Skin of body (tissue), 2 donors: ENCODE measurements around a stretch of chr2.

DNA sequence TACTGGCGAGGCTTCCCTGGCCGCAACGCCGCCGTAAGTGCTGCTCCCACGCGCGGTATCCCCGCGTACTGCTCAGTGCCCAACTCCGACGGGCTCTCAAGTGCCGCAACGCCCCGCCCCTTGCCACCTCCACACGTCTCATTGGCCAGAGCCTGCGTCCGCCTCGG, 1.1 kb upstream of the UGP2 start:
- RAMPAGE, long total RNA = no peak

GRCh38 chr2:63855859-63856630, 14.3 kb downstream of the UGP2 start:
- RAMPAGE, long total RNA = no peak

DNA sequence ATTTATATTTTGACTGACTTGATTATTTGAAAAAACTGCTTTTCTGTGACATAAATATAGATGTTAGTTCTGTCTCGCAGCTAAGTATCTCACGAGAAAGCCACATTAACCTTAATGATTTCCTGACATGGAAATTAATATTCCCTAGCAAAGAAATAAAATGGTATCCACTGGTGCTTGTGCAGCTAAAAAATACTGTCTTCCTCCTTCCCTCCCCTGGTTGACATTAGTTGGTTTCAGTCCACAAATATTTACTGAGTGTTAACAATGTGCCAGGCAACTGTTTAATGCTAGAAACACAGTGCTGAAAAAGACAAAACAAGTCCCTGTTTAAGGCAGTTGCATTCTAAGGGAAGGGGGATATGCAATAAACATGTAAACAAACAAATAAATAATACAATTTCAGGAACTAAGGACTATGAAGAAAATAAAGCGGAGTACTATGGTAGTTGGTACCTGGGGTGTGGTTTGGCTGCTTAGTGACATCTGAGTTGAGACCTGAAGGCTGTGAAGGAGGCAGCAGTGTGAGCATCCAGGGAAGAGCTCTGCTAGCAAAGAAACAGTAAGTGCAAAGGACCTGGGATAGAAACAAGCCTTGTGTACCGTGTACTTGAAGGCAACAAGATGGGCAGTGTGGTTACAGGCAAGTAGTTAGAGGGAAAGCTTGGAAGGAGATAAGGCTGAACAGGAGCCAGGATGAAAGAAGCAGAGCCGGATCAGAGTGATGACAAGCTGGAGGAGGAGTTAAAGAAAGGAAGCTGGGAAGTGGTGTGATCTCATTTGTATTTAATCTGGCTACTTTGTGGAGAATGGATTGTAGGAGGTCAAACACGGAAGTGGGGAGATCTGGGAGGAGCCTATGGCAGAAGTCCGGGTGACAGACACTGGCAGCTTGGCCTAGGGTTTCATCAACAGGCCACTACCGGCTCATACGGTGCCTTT, 44.5 kb upstream of the VPS54 start:
- RAMPAGE, long total RNA = no peak

DNA sequence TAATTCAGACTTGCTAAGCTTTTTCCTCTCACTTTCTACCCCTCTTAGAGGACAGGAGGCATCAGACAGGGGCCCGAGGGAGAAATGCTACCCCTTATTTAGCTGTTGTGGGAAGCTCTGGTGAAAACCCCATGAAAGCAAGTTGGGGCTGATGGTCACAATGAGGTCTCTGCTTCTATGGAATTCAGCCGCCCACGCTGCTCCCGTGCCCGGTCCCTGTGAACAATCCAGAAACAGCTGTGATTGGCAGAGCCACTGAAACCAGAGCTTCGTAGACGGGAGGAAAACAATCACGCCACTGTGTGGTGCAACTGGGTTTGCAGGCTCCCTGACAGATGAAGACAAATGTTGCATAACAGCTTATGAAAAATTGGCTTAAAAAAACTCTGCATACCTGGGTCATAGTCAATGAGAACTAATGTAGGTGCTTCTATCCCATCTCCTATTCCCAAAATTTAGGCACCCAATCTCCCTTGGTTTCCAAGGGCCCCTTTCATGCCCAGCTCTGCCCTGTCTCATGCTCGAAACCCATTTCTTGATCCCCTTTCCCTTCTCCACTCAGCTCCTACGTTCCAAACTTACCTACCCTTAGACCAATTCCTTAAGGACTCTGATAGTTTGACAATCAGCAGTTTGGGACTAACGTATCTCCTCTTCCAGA, 141.6 kb upstream of the LGALSL start:
- RAMPAGE, long total RNA = no peak

- RAMPAGE, long total RNA = no peak
These were observed 121.9 kb upstream of the LGALSL start for GRCh38 chr2:64331978-64332550.

- RAMPAGE, long total RNA = no peak
These were observed 53.3 kb upstream of the LGALSL start for GRCh38 chr2:64400622-64401169.

DNA sequence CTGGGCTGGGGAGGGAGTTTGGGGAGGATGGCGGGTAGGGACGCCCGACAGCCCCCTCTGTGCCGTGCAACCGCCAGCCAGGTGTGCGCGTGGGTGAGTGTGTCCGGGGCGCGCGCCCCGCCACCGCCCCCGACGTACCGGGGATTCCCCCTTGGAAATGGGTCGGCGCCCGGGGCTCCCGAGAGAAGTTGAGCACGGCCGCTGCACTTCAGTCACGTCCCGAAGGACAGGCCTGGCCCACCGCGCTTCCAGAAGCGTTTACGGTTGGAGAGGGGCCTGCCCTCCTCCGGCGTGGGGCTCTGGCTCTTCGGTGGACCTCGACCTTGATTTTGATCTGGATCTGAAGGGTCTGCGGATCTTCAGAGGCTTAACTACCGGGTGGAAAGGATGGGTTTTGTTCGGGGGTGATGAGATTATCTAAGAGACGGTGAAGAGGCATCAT, 843 bp downstream of the LGALSL start:
- RAMPAGE, long total RNA = no peak

- RAMPAGE, long total RNA = no peak
These were observed 21.2 kb upstream of the AFTPH start for GRCh38 chr2:64502837-64503507.

DNA sequence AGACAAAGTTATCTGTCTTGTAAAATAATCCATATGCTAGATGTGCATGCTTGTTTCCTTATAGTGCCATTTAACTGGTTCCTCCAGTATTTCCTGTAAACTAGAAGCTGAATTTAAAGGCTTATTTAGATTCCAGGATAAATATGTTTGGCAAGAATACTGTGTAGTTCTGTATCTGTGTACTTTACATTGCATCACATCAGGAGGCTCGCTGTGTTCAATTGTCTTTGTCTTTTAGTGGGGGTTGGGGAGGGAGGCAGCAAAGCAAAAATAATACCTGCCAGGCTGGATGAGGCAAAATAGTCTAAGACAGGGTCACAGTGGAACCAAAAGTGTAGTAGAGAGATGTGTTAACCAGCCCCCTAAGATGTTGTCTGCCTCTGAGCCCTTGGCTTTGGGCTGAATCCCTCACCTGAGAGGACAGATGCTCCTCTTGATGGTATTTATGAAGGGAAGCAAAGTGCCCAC, 7.5 kb upstream of the AFTPH start:
- RAMPAGE, long total RNA = no peak

- RAMPAGE, long total RNA = no peak
These were observed 1.3 kb upstream of the AFTPH start for GRCh38 chr2:64522767-64523324.

GRCh38 chr2:64678718-64679104, 25.0 kb upstream of the SERTAD2 start:
- RAMPAGE, long total RNA = no peak

DNA sequence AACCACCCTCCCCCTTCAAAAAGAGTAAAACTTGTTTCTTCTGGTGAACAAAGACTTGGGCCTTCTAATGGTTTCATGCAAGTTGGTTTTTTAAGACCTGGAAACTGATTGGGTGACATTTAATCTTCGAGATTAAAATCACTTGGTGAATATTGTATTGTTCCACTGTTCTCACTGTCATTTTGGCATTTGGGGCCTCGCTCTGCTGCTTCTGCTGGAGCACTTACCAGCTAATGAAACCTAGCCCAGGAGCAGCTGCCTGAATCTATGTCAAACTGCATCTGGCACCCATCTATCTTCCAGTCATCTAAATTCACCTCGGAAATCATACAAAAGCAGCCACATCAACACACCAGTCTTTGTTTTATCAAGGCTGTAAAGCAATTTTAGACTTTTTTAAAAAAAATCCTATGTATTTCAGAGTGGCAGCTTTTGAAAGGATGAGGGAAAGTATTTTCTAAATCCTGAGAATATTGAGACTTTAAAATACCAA, 26.0 kb upstream of the SERTAD2 start:
- RAMPAGE, long total RNA = no peak

DNA sequence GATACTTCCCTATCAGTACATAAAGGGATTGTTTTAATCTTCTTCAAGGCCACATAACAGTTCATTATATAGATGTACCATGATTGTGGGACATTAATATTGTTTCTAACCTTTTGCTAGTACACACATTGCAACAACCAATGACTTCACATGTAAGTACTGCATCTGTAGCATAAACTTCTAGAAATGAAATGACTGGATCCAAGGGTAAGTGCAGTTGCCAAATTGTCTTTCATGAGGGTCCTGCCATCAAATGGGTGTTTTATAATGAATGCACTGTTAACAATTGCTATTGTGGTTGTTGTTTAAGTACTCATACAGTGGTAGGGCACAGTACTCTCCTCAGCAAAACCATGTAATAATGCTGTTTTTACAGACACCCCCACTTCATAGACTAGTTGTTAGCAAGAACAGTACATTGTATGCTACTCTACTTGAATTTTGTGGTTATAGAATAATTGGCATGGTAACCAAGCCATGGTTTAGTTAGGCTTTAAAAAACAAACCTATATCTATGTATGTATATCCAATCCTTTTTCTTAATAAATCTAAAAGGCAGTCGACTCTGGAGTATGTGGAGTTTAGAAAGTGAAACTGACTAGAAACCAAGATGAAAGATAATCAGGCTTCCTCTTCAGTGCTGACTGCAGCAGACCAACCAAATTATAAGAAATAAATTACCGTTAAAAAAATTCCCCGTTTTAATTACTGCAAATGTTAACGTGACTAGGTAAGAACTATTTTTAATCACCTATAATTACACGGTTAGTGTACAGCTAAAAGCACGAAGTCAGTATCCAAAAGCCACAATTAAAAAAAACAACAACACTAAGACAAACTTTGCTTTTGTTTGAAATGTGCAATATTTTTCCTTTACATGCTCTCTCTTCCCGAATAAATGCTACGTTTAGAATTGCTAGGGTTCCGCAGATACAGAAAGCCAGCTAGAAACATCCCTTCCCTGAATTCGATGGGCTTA, 113.2 kb upstream of the SERTAD2 start:
- RAMPAGE, long total RNA = no peak

DNA sequence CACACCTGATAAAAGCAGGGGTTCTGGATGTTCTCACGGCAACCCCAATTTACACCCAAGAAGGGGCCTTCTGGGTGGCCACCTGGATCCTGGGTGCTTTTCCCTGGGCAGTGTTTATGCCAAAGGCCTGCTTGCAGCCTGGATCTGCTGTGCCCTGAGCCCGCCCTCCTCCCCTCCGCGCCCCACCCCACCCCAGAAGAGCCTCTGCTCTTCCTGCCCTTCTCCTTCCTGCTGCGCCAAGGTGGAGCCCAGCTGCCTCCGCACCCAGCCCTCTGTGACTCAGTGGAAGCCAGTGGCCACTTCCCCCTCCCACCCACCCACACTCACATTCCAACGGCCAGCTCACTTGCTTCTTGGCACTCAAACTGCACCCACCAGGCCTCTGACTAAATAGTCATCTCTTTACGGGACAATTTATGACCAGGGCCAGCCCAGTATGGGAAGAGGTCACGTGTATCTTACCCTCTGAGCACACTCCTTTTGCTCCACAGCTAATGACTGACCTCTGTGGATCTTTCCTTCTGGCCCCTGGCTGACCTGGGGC, 150.4 kb upstream of the SLC1A4 start:
- RAMPAGE, long total RNA = no peak

DNA sequence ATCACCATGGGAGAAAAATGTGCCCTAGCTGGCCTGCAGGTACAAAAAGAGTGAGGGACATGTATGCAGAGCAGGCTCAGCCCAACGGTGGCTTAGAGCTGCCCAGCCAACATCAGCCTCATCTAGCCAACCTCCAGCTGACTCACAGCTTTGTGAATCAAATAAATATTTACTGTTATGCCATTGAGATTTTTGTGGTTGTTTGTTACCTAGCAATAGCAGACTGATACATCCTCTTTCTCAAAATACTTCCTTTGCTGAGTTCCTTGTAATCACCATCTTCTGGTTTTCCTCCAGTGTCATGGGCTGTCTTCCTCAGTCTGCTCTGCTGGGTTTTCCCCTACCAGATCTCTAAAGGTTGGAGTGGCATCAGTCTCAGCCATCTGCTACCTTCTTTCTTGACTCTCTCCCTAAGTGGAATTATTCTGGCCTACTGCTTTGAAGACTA, 126.6 kb upstream of the SLC1A4 start:
- RAMPAGE, long total RNA = no peak

DNA sequence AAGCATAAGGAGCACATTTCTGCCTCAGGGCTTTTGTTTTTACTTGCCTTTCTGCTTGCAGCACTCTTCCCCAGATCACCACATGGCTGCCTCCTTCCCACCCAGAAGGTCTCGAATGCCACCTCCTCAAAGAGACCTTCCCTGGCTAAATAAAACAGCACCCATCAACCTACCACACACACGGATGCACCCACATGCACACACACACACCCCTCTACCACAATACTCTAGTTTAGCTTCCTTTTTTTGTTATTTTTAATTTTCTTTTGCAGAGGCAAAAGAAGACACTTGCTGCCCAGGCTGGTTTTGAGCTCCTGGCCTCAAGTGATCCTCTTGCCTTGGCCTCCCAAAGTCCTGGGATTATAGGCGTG, 125.7 kb upstream of the SLC1A4 start:
- RAMPAGE, long total RNA = no peak

DNA sequence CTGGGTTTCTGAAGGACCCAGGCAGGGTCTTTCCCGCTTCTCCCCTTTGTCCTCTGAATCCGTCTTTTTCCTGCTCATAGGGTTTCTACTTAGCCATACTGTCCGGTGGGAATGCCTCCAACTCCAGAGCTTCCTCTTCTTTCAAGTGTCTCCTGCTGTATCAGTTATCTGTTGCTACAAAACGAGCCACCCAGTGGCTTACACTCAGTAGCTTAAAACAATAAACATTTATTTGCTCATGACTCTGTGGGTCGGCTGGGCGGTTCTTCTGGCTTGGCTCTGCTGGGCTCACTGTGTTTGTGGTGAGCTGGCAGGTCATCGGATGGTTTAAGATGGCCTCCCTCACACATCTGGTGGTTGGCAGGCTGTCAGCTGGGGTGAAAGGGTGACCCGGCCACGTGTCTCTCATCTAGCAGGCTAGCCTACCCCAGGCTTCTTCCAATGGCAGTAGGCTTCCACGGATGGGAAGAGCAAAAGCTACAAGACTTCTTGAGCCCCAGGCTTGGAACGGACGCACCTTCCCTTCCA, 122.4 kb upstream of the SLC1A4 start:
- RAMPAGE, long total RNA = no peak

DNA sequence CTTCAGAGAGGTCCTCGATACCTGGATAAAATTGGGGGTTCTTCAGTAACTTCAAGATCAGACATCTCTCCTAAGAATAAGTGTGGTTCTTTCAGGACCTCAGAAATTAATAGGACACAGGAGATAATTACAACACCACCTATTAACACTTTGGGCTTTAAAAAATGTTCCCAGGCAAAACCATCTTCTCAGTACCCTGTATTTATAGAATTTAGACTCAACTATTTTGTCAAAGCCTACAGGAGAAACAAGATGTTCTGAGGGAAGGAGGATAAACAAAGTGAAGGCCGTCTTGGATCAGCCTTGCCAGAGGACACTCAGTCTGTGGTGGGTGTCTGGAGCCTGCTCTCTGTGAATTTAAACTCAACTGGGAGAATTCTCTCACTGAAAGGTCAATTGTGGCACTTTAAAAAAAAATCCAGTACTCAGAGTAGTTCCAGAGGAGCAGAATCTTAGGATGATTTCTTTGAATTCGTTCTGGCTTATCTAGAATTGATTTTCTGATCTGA, 28.4 kb upstream of the SLC1A4 start:
- RAMPAGE, long total RNA = no peak

- RAMPAGE, long total RNA = no peak
These were observed 1.8 kb upstream of the SLC1A4 start for GRCh38 chr2:64987170-64988070.

DNA sequence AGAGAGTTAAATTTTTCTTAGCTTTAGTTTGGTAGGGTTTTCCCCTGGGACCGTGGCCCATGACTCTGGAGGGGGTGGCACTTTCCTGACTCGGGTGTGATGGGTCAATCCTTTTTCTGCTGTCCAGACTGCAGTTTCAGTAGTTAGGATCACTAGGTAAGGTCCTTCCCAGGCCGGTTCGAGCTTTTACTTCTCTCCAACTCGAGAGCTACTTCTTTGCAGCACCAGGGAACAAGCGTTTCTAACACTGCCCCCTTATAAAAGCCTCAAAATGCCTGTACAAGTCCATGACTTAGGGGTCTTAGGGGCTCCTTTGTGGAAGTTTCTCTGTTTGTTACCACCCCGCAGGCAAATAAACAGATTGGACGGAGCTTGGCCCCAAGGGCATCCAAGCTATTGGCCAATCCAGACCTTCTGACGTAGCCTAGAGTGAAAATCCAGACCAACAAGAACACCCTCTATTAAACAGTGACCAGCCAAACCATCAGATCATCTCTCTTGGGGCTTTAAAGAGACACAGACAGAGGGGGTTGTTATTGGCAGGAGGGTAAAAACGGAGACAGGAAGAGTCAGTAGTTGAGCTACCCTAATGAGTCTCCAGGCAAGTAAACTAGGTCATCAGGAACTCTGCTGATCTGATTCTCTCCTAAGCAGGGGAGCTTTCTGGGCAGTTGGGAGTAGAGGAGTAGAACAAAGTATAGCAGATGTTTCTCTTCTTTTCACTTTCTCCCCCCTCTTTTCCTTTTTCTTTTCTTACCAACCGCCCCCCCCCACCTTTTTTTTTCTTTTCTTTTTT, 9.3 kb upstream of the CEP68 start:
- RAMPAGE, long total RNA = no peak